ENCODE data around the genes CAMK1G and C1orf74.

- PRO-cap: no peak
- RAMPAGE, long total RNA, 4 experiments: no peak in any of the 4 experiments
These were observed 54.9 kb downstream of the CD34 start for GRCh38 chr1:207855900-207856574.

GRCh38 chr1:207869758-207870201, 41.1 kb downstream of the CD34 start:
- PRO-cap: no peak
- RAMPAGE, long total RNA, 4 experiments: no peak in any of the 4 experiments

GRCh38 chr1:207892991-207893308, 18.0 kb downstream of the CD34 start:
- PRO-cap: no peak
- RAMPAGE, long total RNA, 4 experiments: no peak in any of the 4 experiments

- PRO-cap: no peak
- RAMPAGE, long total RNA, 4 experiments: no peak in any of the 4 experiments
These were observed 1.3 kb downstream of the CD34 start for GRCh38 chr1:207909615-207910110.

GRCh38 chr1:207918310-207919059, 7.6 kb upstream of the CD34 start:
- PRO-cap: no peak
- RAMPAGE, long total RNA, 4 experiments: no peak in any of the 4 experiments

DNA sequence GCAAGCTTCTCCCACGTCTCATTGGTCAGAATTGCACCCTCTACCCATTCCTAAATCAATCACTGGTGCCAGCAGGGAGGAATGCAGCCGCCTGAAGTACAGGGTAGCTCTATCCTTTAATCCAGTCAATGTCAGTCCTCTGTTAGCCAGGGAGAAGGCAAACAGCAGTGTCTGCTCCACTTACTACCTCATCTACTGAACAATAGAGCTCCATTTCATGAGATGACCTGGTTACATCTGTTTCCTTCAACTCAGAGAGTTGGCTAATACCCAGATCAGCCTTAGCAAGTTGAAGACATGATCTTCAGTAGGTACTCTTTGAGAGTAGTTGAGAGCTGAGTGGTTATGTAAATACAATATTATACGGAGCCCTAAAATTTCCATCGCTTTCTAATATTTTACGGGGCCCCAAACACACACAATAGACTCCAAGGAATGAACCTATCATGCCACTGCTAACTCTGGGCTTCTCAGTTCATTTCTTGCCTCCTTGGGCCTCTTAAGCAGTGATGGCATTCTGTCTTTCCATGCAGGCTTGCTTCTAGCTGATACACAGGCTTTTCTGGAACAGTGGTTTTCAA, 46.1 kb upstream of the CD34 start:
- PRO-cap: no peak
- RAMPAGE, long total RNA, 4 experiments: no peak in any of the 4 experiments

GRCh38 chr1:208158731-208159116, 85.5 kb downstream of the PLXNA2 start:
- PRO-cap: no peak
- RAMPAGE, long total RNA, 4 experiments: no peak in any of the 4 experiments

- PRO-cap: no peak
- RAMPAGE, long total RNA, 4 experiments: no peak in any of the 4 experiments
These were observed 52.0 kb downstream of the PLXNA2 start for GRCh38 chr1:208192130-208192577.

- PRO-cap: no peak
- RAMPAGE, long total RNA, 4 experiments: no peak in any of the 4 experiments
These were observed 11.7 kb upstream of the PLXNA2 start for GRCh38 chr1:208255938-208256169.

- PRO-cap: no peak
- RAMPAGE, long total RNA, 4 experiments: no peak in any of the 4 experiments
These were observed 214.3 kb upstream of the CAMK1G start for GRCh38 chr1:209369207-209369644.

DNA sequence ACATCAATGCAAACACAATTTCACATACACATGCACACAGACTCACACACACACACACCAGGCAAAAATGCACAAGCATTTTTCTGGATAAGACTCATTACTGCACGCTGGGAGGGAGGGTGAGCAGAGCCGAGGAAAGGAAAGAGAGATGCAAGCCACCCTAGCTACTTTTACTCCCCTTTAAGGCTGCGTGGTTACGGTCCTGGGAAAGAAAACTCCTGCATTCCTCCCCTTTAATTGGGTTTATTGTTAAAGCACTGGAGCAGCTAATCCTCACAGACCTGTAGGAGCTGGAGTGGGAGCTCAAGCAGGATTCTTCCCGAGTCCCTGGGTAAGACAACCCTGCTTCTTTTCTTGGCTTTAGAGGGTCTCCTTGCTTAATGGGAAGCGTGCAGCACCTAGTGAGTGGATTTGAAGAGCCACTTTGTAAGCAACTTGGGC, at the start of gene CAMK1G:
TSS of gene CAMK1G (plus strand) at position 273 of the 441 bp plus-strand sequence.
- PRO-cap: no peak
- RAMPAGE, long total RNA, 4 experiments: no peak in any of the 4 experiments

GRCh38 chr1:209617720-209618150, 34.2 kb downstream of the CAMK1G start:
- PRO-cap: no peak
- RAMPAGE, long total RNA, 4 experiments: no peak in any of the 4 experiments

GRCh38 chr1:209624871-209625679, 27.1 kb downstream of the LAMB3 start:
- PRO-cap: no peak
- RAMPAGE, long total RNA, 4 experiments: no peak in any of the 4 experiments

DNA sequence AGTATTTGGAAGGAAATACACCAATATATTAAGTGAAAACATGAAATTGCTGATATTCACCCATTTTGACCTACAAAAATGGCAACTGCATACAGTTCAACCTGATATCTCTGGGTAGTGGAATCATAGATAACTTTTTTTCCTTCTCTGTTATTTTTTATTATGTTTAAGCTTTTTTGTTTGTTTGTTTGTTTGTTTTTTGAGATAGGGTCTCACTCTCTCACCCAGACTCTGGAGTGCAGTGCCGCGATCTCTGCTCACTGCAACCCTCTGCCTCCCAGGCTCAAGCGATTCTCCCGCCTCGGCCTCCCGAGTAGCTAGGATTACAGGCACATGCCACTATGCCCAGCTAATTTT, 10.0 kb downstream of the LAMB3 start:
- PRO-cap: no peak
- RAMPAGE, long total RNA, 4 experiments: no peak in any of the 4 experiments

- PRO-cap: unidirectional peak, minus-strand start at chr1:209784333; bidirectional peak, plus-strand start at chr1:209784805, minus-strand start at chr1:209784528
- RAMPAGE, long total RNA, 4 experiments: no peak in any of the 4 experiments
These were observed at the start of gene C1orf74 for GRCh38 chr1:209783879-209784938. Gene C1orf74, minus strand, starts transcription at chr1:209784559.

- PRO-cap: no peak
- RAMPAGE, long total RNA, 4 experiments: no peak in any of the 4 experiments
These were observed 10.7 kb downstream of the UTP25 start for GRCh38 chr1:209838501-209838854.

DNA sequence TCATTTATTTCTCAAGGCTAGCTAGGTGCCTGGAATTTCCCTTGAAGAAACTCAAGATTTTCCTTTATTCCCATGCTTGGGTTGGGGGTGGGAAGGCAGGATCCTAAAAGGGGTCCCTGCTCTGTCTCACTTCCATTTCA, 42.2 kb upstream of the SYT14 start:
- PRO-cap: no peak
- RAMPAGE, long total RNA, 4 experiments: no peak in any of the 4 experiments

DNA sequence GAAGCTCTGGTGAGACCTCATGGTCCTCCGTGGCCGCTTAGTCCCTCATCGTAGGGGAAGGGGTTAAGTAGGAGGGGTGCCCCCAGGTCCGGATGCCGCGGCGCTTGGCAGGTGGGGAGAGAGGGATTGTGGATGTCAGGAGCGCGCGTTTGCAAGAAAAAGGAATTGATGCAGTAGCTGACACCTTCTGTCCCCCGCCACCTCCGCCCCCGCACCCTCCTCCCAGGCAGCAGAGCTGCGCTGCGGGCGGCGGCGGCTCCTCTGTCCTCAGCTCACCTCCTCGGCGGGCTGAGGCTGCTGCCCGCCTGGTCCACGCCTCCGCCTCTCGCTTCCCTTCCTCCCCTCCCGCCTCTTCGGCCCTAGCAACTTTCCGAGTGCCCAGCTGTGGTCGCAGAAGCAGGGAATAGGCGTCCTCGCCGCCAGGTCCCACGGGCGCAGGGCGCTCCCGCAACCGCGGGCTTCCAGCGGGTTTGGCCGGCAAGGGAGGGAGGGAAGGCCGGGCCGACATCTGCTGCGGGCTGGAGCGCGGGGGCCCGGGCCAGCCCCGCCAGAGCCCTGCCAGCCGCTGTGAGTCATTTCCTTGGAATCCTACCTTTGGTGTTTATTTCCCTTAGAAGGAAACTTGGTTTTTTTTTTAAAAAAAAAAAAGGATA, 889 bp downstream of the SERTAD4 start:
- PRO-cap: no peak
- RAMPAGE, long total RNA, 4 experiments: start-site peak on the minus strand in 4 of 4 experiments, centred at positions 479 to 514 of the sequence, 60 to 229 reads per replicate

GRCh38 chr1:210250608-210251038, 18.0 kb downstream of the SERTAD4 start:
- PRO-cap: unidirectional peak, plus-strand start at chr1:210250855
- RAMPAGE, long total RNA, 4 experiments: no peak in any of the 4 experiments

GRCh38 chr1:210374393-210374792, 45.7 kb downstream of the HHAT start:
- PRO-cap: no peak
- RAMPAGE, long total RNA, 4 experiments: no peak in any of the 4 experiments

All from suprapubic skin (tissue), 4 donors.